Mesenchymal stem cell of Wharton's jelly (primary cell): Measurements from ENCODE around the gene HS3ST3A1.

GRCh38 chr17:10637915-10638743, 19.0 kb downstream of the MYH3 start:
- CAGE, long polyA plus RNA: no peak

DNA sequence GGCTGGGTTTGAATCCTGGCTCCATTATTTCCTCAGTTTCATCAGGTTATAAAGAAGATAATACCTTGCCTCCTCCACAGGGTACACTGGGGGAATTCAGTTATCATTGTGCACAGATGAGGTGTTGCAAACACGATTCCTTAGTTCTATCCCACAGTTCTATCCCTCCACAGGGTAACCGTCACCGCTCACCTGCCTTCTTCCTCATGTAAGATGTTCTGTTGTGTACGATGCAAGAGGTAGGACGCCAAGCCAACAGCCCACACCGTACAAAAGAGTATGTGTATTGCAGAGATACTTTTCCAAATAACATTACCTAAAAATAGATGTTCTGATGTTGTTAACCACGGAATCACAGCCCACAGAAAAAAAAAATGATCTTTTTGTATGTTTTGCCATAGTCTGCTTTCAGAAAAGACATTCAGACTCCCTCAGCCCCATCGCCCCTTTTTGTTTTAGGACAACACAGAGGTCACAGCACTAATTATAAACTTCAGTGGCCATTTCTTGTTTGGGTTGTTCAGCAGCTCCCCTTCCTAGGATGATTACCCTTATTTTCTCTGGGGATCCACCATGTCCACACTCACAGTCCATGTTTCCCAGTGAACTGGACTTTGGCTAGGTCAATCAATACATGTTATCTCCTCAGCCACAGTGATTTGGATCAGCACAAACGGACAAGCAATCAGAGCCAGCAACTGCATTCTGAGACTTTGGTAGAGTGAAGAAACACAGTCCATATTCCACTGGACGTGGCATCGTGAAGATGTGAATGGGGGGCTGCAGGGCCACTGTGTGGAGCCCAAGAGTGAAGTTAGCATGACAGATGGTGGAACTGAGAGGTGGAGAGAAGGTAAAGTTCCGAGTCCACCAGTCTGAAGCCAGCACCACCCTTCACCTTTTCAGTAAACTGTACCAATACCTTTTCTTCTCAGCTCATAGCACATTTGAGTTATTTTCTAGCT, 4.7 kb downstream of the TMEM220 start:
- CAGE, long polyA plus RNA: no peak

GRCh38 chr17:10754870-10755791, 25.3 kb upstream of the TMEM220 start:
- CAGE, long polyA plus RNA: no peak

DNA sequence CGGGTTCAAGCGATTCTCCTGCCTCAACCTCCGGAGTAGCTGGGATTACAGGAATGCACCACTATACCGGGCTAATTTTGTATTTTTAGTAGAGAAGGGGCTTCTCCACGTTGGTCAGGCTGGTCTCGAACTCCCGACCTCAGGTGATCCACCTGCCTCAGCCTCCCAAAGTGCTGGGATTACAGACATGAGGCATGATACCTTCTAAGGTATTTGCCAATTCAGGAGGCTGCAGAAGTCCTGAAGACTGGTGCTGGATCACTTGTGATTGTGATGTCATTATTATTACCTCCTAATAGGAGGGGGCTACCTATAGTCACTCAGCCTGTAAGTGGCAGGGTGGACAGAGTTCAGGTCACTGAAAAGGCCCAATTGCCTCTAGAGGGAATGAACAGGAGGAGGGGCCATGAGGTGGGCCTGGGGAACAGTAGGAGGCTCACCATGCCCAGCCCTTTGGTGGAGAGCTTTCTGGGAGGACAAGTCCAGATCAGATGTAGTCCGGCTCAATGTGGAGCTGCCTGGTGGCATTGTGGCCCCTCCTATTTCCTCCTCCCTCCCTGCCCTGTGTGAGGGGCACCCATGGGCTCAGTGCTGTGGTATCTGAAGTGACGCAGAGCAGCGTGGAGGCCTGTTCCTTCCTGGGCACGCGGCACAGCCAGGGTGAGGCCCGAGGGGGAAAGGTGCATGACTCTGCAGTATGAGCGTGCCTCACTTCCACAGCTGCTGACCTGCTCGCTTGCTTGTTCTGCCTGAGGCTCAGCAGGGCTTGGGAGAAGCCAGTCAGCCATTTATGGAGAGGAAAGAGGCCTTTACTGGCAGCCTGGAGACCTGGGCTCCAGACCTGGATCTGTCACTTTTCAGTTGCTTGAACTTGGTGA, 12.0 kb downstream of the TMEM238L start:
- CAGE, long polyA plus RNA: no peak

- CAGE, long polyA plus RNA: no peak
Measured at GRCh38 chr17:11973969-11974723, 23.1 kb downstream of the ZNF18 start.

DNA sequence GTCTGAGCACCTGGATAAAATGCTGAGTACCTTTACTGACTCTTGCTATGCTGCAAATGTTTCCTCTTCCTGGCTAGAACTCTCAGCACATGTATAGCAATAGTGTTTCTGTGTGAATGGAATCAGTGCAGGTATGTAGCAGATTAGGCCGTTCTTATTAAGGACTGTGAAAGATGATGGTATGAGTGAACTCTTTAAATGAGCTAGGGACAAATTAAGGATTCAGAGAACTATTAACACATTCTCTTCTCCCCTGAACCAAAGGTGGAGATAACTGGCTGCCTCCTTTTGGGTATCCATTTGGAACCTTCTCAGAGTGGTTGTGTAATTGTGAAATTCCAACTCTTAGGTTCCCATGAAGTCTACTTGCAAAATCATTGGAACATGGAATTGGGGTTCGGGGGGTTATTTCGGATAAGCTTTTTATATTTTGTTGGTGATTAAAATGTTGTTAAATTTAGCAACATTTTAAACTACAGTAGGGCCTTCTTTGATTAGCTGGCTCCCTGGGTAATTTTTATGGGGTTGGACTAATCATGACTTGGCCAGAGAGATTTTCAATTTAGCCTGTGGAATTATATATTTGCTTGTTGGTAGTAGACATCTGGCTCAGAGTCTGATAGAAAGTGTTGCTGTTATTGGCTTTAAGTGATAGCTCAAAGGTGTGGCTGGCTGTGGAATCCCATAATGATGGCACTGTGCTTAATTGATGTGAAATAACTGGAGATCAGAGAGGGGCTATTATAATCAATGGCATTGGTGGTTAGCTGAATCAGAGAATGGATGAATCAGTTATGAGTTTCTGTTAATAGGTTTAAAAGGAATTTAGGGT, 25.5 kb downstream of the MAP2K4 start:
- CAGE, long polyA plus RNA: no peak

- CAGE, long polyA plus RNA: no peak
Measured at GRCh38 chr17:12549460-12550101, 116.1 kb upstream of the MYOCD start.

DNA sequence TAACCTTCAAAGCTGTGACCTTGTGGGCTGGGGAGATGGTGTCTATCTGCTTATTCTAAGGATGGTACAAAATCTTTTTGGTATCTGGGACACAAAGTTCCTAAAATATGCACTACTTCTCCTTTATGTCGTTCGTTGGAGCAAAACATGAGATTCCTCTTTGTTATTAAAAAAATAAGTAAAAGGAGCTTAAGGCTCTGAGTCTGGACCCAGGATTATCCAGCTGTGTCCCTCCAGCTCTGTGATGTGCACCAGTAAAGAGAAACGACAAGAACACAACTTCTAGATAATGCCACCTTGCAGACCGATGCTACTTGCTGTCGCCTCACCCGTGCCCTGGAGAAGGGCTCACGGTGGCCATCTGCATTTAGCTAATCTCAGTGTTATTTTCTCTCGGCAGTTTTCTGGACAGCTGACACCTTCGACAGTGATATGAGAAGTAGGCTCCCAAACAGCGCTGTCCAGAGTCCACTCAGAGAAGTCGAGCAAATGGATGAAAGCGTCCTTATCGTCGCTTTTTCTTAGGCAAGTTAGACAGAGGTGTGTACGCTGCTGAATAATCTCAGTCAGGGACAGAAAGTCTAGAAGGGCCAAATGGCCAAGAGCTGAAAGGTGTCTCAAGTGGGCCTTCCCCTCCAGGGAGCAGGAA, 42.6 kb upstream of the MYOCD start:
- CAGE, long polyA plus RNA: no peak

DNA sequence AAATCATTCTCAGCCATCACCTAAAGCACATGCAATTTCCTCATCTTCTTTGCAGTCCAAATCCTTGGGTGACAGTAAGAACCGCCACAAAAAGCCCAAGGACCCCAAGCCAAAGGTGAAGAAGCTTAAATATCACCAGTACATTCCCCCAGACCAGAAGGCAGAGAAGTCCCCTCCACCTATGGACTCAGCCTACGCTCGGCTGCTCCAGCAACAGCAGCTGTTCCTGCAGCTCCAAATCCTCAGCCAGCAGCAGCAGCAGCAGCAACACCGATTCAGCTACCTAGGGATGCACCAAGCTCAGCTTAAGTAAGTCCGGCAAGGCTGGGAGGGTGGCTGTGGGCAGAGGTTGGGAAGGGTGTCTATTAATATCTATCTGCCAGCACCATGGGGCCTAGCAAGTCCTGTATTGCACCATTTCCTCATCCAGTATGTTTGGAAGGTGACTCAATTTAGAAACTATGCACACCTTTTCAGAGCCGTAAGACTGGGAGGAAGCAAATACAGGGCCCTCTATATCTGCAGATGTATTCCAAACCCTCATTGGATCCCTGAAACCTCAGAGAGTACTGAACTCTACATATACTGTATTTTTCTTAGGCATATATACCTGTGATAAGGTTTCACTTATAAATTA, 45.1 kb upstream of the ARHGAP44 start:
- CAGE, long polyA plus RNA: no peak

DNA sequence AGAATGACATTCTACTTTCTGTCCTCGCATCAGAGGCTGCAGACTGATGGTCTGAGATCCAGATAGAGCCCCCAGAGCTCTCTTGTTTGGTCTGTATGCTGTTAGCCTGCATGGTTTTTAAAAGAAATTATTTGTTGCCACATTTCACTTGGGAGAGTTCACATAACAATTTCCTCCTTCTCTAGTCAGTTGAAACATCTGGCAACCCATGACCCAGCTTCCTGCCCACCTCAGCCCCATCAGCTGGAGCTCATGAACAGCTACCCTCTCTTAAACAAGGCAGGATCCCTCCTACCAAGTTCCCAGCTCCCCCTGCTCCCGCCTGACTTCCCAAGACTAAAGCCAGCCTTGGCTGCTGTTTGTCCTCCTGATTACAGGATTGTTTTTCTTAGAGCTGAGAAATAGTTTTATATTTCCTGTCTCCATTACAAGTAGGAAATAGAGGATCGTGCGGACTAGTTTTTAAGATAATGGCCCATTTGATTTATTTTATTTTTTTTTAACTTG, 90.3 kb downstream of the ELAC2 start:
- CAGE, long polyA plus RNA: no peak

GRCh38 chr17:13002119-13002853, 15.5 kb downstream of the ELAC2 start:
- CAGE, long polyA plus RNA: no peak

GRCh38 chr17:13024368-13024870, 6.6 kb upstream of the ELAC2 start:
- CAGE, long polyA plus RNA: no peak

- CAGE, long polyA plus RNA: no peak
Measured at GRCh38 chr17:13062410-13062916, 44.6 kb upstream of the ELAC2 start.

- CAGE, long polyA plus RNA: no peak
Measured at GRCh38 chr17:13601627-13602654, at the start of gene HS3ST3A1. Gene HS3ST3A1, minus strand, starts transcription at chr17:13601929.

- CAGE, long polyA plus RNA: no peak
Measured at GRCh38 chr17:14196408-14196929, 40.2 kb downstream of the CDRT15 start.

DNA sequence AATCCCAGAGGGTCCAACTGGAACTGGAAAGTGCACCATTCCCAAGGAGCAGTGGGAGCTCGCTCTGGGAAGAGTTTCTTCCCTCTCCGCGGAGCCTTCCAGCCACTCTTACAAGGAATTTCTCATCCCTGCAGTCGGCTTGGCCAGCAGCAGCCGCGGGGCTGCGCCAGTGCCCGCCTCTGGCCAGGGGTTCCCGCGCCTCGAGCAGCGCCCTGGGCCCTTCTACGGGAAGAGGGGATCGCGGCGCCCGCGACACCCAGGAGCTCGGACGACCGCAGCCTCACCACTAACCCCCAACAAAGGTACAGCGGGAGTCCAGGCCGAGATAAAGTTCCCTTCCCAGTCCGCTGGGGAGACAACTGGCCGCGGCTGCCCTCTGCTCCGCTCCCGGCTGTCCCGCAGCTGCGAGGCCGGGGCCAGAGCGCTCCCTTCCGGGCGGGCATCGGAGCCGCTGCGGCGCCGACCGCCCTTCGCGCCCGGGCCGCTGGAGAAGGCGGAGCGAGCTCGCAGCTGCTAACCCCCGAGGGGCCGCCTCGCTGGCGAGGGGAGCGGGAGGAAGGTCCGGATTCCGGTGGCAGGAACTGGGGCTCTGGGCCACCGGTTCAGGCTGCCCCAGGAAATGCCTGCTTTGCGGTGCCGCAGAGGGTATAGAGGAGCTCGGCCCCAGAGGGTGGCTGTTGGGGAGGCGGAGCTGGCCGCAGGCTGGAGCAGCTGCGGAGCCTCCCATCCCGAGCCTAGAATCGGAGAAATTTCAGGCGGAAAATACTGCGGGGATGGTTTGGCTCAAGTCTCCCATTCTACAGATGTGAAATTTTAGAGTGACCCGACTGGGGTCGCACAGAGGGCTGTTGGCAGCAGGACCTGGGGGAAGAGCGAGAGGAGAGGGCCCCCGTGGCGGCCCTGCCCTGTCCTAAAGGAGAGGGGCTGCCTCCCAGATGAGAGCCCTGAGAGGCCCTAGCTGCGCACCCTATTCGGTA, 3.5 kb upstream of the HS3ST3B1 start:
- CAGE, long polyA plus RNA: no peak

GRCh38 chr17:14306058-14306495, 5.2 kb downstream of the HS3ST3B1 start:
- CAGE, long polyA plus RNA: no peak

DNA sequence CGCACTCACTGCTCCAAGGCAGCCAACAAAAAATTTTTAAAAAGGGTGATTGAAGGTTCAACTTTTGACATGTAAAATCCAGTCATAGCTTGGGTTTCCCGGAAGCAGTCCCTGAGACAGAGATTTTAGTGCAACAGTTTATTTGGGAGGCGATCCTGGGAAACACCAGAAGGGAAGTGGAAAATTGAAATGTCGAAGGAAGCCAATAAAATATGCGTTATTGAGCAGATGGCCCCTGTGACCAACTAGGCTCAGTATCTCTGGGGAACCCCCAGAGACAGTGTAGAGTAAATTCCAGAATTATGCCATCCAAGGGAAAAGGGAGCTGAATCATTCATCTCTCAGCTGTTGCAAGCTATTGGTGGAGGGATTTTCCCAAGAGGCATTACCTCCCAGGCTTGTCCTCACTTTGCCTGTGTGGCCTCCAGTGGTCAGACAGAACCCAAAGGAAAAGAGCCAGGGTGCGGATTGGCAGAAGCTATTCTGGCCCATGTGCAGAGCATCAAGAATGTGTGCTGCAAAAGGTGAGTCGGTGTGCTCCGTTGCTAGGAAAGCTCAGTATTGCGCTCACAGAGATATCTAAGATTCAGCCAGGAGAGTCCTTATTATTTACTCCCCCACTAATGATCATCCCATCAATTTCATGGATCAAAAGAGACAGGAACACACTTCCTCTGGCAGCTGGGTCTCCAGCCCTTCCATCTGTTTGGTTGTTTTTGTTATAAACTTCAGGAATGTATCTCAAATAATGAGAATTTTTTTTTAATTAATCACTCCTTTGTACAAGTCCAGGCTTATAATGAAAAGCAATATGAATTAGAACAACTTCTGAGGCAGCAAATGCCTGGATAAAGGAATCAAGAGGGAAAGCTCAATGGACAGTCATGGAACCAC, 73.1 kb downstream of the HS3ST3B1 start:
- CAGE, long polyA plus RNA: no peak

DNA sequence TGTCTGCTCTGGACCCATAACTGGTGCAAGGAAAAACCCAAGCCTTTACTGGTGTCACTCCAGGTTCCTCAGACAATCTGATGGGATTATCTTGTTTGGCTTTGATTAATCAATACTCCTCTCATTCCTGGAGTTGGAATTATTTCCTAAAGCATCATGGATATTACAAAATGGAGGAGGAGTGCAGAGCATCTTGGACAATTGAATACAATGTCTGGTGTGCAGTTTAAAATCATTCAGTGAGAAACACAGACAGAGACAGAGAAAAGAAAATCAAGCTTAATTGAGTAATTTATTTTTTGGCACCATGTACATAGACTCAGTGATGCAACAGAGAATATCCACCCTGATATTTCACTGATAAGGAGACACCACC, 217.6 kb downstream of the HS3ST3B1 start:
- CAGE, long polyA plus RNA: no peak

DNA sequence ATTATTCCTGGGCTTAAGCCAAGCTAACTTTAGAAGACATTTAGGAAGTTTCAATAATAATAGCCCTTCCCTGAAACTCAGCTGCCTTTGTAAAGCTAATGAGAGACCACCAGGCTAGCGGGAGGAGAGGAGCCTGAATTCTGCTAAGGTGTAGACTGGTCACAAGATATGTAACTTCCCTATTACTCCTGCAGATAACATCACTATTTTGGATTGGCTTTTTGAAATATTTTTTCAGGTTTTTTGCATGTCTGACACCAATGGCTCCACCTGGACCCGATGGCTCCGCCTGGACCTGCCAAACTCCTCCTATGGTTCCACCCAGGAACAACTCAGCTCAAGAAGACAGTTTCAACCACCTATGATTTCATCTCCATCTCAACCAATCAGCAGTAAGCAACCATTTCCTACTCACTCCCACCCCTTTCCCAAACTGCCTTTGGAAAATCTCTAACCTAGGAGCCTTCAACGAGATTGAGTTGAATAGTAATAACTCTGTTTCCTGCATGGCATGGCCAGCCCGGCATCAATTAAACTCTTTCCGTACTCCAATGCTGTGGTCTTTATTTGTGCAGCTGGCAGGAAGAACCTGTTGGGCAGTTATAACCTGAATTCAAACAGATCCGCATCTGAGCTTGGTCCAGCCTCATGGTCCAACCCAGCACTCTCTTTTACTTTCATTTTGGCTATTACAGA, 225.2 kb downstream of the HS3ST3B1 start:
- CAGE, long polyA plus RNA: no peak